Thyroid gland (tissue), 7 donors: ENCODE data around the gene AMFR.

DNA sequence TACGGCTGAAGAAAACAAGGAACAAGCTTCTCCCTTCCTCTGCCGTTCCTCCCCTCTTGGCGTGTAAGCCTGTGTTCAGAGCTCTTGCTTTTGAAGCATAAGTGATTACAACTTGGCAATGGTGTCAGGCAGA lies 21.2 kb downstream of the IRX3 start:
- PRO-cap, 2 experiments, result no peak in any of the 2 experiments
- RAMPAGE, long total RNA, 5 experiments, result no peak in any of the 5 experiments

DNA sequence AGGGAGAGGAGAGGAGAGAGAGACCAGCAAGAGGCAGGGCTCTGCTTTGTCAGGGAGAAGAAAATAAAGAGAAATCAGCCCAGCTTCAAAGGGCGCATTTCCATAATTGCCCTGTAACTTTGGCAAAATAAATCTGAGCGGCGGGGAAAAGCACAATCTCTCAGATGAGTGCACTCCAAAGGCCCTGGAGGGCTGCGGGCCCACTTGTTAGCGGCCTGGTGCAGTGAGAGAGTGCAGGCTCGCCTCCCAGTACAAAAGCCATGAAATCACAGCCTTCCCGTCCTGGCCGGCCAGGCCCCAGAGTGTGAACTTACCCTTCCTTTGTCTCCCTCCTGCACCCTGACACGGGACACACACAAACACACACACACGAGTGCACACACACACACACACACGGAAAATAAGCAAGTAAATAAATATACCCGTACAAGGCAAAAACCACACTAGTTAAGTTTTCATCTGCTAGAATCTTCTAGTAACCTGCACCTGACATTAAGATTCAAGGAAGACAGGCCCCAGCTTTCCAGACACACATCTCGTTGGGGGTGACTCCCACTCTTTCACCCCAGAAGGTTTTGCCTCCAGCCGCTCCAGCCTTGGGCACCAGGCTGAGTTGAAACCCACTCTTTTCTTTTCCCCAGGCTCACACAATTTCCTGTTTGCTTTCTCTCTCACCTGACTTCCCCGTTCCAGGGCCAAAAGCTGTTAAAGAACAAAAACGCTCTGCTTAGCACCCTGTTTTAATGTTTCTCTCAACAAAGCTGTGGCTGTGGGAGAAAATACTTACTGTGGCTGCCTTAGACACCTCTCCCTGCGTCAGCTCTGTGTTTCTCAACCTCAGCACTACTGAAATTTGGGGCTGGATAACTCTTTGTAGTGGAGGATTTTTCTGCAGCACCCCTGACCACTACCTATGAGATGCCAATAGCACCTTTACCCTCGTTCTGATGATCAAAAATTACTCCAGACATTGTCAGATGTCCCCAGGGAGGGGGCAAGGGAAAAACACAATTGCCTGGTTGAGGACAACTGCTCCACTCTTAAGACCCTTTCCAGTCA lies 8.4 kb downstream of the IRX3 start:
- PRO-cap, 2 experiments, result peak in 1 of 2 experiments; most common plus-strand start position 280 of the sequence (in 1)
- RAMPAGE, long total RNA, 5 experiments, result no peak in any of the 5 experiments

- PRO-cap, 2 experiments, result no peak in any of the 2 experiments
- RAMPAGE, long total RNA, 5 experiments, result no peak in any of the 5 experiments
Measured at GRCh38 chr16:54290211-54290680, 3.7 kb upstream of the IRX3 start.

- PRO-cap, 2 experiments, result no peak in any of the 2 experiments
- RAMPAGE, long total RNA, 5 experiments, result no peak in any of the 5 experiments
Measured at GRCh38 chr16:54459731-54460285, 173.2 kb upstream of the IRX3 start.

DNA sequence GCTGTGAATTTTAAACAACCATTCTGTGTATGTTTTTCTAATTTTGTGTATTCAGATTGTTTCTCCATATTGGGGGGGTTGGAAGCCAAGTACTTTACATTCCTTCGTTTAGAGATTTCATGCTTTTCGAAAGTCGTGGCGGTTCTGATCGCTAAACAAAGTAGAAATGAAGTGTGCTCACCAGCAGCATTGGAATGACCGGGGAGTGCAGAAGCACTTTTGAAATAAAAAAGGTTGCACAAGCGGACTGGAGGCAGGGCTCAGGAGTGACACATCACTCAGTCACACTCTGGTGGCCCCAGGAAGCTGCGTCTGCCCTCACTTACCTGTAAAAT lies 278.9 kb upstream of the IRX5 start:
- PRO-cap, 2 experiments, result peak in 2 of 2 experiments; most common minus-strand start position 196 of the sequence (in 2)
- RAMPAGE, long total RNA, 5 experiments, result no peak in any of the 5 experiments

GRCh38 chr16:54922904-54923486 lies 7.7 kb upstream of the IRX5 start:
- PRO-cap, 2 experiments, result no peak in any of the 2 experiments
- RAMPAGE, long total RNA, 5 experiments, result no peak in any of the 5 experiments

DNA sequence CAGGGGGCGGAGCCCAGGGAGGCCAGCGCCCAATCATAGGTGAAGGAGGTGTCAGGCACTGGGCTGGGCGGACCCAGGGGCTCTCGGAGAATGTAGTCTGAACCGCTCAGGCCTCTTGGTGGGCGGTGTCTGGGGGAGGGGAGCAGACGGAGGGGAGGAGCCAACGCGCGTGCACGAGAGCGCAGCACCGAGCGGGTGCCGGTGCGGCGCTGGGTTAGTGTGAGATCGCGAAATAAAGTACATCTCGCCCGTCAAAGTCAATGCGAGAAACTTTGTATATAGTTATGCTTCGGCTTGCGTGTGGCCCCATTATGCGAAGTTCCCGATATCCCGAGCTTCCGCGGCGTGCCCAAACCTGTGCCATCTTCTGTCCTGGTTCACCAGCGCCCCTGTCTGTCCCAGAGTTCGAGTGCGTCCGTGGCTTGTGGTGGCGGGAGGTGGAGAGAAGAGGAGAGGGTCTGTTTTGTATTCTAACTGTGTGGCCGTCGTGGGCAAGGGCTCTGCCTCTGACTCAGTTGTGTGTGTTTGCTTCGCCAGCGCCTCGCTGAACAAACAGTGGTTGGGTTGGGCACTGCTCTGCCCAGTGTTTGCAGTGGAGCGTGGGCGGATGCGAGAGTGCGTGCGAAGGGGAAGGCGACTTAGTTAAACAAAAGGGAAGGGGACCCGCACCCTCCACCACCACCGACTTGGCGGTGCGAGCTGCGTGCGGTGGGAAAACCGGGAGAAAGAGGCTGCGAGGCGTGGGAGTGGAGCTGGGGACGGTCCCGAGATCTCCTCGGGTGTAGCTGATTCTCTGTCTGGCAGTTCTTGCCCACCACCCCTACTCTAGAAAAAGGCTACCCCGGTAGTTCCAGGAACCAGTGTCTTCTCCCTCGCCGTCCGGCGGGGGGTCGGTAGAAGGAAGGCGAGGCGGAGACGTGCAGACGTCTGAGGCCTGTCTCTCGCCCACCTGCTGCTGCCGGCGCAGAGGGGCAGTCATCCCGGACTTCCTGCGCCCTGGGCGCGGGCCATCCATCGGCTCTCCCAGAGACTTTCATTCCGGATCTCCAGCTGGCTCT lies 1.1 kb upstream of the IRX5 start:
- PRO-cap, 2 experiments, result peak in 2 of 2 experiments; most common plus-strand start position 145 of the sequence (in 2); most common minus-strand start position 521 of the sequence (in 1)
- RAMPAGE, long total RNA, 5 experiments, result no peak in any of the 5 experiments

DNA sequence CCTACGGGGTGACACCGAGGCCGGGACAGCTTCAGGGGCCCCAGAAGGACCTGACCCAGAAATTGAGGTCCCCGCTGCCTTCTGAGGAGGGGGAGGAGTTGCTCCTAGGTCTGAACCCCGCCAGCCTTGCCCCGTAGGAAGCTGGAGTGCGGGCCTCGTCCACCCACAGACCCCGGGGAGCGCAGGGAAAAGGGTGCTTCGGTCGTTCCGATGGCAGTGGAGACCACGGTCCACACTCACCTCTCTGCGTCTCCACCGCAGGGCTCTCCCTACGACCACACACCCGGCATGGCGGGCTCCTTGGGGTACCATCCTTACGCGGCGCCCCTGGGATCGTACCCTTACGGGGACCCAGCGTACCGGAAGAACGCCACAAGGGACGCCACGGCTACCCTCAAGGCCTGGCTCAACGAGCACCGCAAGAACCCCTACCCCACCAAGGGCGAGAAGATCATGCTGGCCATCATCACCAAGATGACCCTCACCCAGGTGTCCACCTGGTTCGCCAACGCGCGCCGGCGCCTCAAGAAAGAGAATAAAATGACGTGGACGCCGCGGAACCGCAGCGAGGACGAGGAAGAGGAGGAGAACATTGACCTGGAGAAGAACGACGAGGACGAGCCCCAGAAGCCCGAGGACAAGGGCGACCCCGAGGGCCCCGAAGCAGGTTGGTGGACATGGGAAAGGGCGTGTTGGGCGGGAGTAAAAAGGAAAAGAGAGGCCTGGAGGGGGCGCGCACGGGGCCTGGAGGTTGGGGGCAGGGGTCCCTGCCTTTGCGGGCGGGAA lies 1.8 kb downstream of the IRX5 start:
- PRO-cap, 2 experiments, result no peak in any of the 2 experiments
- RAMPAGE, long total RNA, 5 experiments, result no peak in any of the 5 experiments

GRCh38 chr16:55012812-55013158 lies 82.1 kb downstream of the IRX5 start:
- PRO-cap, 2 experiments, result no peak in any of the 2 experiments
- RAMPAGE, long total RNA, 5 experiments, result no peak in any of the 5 experiments

GRCh38 chr16:55263774-55264336 lies 60.1 kb upstream of the IRX6 start:
- PRO-cap, 2 experiments, result no peak in any of the 2 experiments
- RAMPAGE, long total RNA, 5 experiments, result no peak in any of the 5 experiments

GRCh38 chr16:55444489-55445252 lies 34.3 kb upstream of the MMP2 start:
- PRO-cap, 2 experiments, result no peak in any of the 2 experiments
- RAMPAGE, long total RNA, 5 experiments, result no peak in any of the 5 experiments

DNA sequence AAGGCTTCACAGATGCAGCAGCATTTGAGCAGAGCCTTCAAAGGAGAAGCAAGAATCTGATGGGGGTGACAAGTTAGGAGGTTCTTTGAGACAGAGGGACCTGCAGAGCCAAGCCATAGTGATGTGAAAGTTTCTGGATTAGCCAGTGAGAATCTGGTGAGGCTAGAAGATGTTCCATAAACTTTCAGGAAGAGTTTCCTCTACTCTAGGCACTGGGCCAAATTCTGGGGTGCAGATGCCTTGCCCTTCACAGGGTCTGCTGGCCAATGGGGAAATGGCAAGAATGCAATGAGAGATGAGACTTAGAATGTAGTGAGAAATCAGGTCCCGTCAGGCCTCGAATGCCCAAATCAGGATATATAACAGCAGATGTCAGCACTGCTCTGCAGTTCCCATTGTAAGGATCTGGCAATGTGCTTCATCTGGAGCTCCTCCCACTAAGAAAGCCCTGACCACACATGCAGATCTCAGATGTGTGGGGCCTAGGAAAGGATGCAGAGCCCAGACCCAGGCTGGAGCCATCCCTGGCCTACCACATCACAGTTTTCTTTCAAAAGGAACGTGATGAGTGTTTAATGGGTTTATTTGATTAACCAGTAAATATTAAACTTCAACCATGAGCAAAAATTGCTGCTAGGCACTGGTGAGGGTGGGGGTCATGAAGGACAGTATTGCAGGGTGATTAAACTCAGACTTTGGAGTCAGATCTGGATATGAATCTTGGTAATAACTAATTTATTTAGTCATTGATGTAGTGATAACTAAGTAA lies 13.9 kb upstream of the LPCAT2 start:
- PRO-cap, 2 experiments, result peak in 2 of 2 experiments; most common plus-strand start position 470 of the sequence (in 2)
- RAMPAGE, long total RNA, 5 experiments, result no peak in any of the 5 experiments

DNA sequence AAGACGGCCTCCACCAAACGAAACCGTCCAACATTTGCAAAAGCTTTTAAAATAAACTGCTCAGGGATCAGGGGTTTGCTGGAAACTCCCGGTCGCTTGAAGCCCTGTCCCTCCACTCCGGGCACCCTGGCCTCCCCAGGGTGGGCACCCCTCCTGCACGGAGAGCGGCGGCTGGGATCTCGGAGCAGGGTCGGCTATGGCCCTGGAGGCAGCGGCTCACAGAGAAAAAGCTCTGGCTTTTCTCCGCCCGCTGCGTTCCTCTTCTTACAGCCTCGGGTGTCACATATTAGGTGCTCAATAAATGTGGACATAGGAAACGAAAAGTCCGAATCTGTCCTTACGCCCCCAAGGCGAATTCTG lies 806 bp upstream of the GNAO1 start:
- PRO-cap, 2 experiments, result peak in 1 of 2 experiments; most common plus-strand start position 158 of the sequence (in 1)
- RAMPAGE, long total RNA, 5 experiments, result no peak in any of the 5 experiments

DNA sequence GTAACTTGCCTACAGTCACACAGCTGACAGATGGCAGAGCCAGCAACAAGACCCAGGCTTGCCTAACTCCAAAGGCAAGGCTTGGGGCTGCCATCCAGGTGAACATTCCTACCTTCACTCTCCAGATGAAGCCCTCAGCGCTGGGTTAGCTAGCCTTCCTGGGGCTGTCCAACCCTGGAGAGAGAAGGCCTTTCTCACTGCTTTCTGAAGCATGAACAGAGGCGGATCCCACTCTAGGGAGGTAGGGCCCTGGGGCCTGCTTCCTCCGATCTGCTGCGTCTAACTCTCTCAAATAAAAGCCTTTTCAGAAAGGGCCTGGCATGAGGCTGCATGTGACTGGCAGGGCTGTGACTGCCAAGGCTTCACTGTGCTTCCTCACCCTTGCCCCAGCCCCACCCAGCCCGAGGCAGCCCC lies 107.8 kb downstream of the GNAO1 start:
- PRO-cap, 2 experiments, result peak in 1 of 2 experiments; most common minus-strand start position 281 of the sequence (in 1)
- RAMPAGE, long total RNA, 5 experiments, result no peak in any of the 5 experiments

DNA sequence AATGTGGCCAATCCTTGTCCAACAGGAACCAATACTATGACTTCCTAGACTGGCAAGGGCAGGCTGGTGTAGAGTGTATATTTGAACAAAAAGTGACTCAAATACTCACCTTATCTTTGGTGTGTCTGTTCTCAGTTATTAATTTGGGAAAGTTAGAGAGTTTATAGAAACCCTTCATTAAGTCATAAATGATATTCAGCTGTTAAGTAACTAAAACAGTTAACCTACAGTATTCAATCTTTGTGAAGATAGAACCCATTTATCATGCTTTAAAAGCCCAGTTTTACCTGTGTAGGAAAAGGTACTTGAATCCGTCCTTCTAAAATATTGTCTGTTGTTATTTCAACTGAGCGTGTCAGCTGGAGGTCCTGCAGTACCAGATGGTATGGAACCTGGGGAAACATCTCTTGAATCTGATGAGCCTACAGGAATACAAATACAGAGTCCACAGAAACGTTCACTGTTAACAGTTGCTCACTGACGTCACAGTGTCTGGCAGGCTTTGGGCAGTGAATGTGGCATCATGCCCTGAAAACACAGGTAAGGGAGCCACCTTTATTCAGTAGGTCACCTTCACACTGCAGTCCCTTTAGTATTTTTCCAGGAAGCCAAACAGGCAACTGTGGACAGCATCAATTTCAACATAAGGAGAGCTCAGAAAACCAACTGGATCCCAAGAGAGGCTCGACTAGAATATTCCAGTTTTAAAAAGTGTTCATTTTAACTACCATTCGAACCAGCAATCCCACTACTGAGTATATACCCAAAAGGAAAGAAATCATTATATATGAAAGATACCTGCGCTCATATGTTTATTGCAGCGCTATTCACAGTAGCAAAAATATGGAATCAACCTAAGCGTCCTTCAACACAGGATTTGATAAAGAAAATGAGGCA lies 56.2 kb downstream of the AMFR start:
- PRO-cap, 2 experiments, result no peak in any of the 2 experiments
- RAMPAGE, long total RNA, 5 experiments, result no peak in any of the 5 experiments

DNA sequence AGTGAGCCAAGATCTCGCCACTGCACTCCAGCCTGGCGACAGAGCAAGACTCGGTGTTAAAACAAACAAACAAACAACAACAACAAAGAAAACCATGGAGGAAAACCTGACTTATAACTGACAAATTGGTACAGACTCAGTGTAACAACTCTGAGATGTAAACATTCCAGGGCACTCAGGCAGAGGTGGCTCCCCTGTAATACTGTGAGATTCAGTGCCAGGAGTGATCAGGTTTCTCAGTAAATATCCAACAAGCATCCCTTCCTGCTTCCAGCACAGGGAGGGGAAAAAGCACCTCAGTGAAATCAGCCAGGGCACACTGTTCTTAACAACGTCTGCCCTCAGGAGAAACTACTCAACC lies 52.4 kb downstream of the AMFR start:
- PRO-cap, 2 experiments, result no peak in any of the 2 experiments
- RAMPAGE, long total RNA, 5 experiments, result no peak in any of the 5 experiments

DNA sequence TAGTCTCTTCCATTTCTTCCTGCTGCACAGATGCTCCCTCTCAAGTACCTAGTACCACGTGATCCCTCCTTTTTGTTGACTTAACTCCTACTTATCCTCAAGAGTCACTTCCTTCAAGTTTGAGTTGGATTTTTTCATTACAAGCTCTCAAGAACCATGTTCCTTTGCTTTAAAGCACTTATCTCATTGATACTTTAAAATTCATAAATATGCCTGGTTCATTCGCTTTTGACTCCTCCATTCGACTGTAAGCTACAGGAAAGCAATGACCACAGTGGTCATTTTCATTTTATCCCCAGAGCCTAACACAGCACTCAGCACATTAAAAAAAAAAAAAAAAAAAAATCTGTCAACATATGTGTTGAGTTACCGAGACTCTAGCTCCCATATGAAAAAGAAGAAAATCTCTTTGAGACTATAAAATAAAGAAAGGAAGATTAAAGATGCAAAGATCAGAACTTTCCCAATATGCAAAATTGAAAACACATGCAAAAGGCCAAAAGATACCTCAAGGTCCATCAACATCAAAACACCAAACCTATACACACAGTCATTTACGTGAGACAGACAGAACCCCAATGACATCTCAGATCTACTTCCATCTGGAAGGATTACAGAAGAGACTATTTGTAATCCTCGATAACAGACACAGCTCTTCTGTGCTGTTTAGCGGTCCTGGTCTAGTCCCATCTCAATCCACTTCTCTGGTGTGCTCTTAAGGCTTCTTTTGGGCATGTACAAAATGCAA lies 24.6 kb downstream of the AMFR start:
- PRO-cap, 2 experiments, result no peak in any of the 2 experiments
- RAMPAGE, long total RNA, 5 experiments, result no peak in any of the 5 experiments

DNA sequence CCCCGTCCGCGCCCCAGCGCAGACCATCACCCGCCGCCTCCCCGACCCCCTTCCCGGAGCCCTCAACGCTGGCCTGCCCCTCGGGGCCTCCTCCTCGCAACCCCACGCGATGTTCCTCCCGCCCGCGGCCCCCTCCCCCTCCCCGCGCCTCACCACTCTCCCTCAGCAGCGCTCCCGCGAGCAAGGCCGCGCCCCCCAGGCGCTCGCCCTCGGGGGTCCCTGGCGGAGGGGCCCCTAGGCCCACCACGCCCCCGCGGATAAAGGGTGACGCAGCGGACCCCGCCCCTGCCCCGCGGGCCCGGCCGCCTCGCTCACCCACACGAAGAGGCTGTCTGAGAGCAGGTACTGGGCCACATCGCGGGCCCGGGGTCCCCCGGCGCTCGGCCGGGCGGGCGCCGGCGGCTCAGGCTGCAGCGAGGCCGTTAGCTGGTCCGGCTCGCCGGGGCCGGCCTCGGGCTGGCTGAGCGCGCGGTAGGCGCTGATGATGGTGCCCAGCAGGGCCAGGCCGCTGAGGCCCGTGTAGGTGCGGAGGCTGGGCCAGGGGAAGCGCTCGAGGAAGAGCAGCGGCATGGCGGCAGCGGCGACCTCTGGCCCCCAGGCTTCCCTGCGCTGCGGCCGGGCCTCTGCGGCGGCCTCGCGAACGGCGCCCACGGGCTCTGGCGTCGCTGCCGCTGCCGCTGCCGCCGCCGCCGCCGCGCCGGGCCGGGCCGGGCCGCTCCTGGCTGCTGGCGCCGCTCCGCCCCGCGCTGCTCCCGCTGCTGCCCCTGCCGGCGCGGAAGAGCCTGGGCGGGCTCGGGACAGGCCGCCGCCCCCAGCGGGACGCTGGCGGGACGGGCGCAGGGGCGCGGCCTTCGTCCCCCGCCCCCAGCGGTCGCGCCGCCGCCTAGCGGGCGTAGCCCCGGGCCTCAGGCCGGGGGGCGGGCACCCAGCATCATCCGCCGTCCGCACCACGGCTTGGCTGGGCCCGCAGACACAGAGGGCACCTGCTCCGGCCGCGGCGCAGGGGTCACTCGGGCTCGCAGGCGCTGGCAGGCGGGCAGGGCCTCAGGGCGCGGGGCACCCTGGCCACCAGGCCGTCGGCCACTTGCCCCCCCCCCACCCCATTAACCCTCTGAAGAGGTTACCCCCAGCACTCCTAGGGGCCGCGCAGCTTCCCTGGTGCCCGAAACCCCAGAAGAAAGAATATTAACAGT lies at the start of gene AMFR:
Gene AMFR, minus strand, starts transcription at position 788 of the 1,193 bp plus-strand sequence.
- PRO-cap, 2 experiments, result peak in 2 of 2 experiments; most common plus-strand start position 325 of the sequence (in 1); most common minus-strand start position 51 of the sequence (in 1)
- RAMPAGE, long total RNA, 5 experiments, result no peak in any of the 5 experiments

- PRO-cap, 2 experiments, result peak in 2 of 2 experiments; most common plus-strand start chr16:56610356 (in 1); most common minus-strand start chr16:56610278 (in 2)
- RAMPAGE, long total RNA, 5 experiments, result no peak in any of the 5 experiments
Measured at GRCh38 chr16:56610043-56611051, 2.0 kb downstream of the MT2A start.

- PRO-cap, 2 experiments, result peak in 2 of 2 experiments; most common plus-strand start chr16:56617504 (in 2); most common minus-strand start chr16:56617371 (in 1)
- RAMPAGE, long total RNA, 5 experiments, result start-site peak on the plus strand in 3 of 5 experiments, at chr16:56617476-56617555 at its widest, 214 to 576 reads per replicate
Measured at GRCh38 chr16:56616998-56617761, 8.4 kb upstream of the MT1E start.